Liver (tissue), 9 donors: ENCODE data around the genes PDE6D, ALPP and EFHD1.

GRCh38 chr2:231780552-231781363 is at the start of gene PDE6D:
Gene PDE6D, minus strand, starts transcription at chr2:231781282.
- PRO-cap, 5 experiments: peak in 5 of 5 experiments; most common minus-strand start chr2:231781279 (in 5)
- RAMPAGE, long total RNA, 2 experiments: no peak in any of the 2 experiments
- RRBS: 2% methylated on average over 34 of the region's 72 CpGs

GRCh38 chr2:231796075-231796572 is 9.9 kb downstream of the COPS7B start:
- PRO-cap, 5 experiments: no peak in any of the 5 experiments
- RAMPAGE, long total RNA, 2 experiments: no peak in any of the 2 experiments
- RRBS: no CpG with 5 or more reads among the region's 7 CpGs

DNA sequence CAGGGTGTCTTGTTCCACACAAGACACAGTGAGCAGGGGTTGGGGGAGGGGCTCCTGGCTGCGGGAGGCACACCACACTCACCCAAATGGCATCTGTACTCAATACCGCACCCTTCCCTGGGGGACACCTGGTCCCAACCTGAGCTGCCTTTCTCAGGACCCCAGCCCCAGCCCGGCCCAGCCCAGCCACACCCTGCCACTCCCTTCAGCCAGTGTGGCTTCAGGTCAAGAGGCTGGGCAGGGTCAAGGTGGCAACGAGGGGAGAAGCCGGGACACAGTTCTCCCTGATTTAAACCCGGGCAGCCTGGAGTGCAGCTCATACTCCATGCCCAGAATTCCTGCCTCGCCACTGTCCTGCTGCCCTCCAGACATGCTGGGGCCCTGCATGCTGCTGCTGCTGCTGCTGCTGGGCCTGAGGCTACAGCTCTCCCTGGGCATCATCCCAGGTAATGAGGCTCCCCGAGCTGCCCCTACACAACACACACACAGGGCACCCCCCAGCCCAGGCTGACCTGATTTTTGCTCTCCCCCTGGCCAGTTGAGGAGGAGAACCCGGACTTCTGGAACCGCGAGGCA is at the start of gene ALPP:
Gene ALPP, plus strand, starts transcription at position 319 of the 576 bp plus-strand sequence.
- PRO-cap, 5 experiments: no peak in any of the 5 experiments
- RAMPAGE, long total RNA, 2 experiments: no peak in any of the 2 experiments
- RRBS: 50% methylated on average over 1 of the region's 11 CpGs

DNA sequence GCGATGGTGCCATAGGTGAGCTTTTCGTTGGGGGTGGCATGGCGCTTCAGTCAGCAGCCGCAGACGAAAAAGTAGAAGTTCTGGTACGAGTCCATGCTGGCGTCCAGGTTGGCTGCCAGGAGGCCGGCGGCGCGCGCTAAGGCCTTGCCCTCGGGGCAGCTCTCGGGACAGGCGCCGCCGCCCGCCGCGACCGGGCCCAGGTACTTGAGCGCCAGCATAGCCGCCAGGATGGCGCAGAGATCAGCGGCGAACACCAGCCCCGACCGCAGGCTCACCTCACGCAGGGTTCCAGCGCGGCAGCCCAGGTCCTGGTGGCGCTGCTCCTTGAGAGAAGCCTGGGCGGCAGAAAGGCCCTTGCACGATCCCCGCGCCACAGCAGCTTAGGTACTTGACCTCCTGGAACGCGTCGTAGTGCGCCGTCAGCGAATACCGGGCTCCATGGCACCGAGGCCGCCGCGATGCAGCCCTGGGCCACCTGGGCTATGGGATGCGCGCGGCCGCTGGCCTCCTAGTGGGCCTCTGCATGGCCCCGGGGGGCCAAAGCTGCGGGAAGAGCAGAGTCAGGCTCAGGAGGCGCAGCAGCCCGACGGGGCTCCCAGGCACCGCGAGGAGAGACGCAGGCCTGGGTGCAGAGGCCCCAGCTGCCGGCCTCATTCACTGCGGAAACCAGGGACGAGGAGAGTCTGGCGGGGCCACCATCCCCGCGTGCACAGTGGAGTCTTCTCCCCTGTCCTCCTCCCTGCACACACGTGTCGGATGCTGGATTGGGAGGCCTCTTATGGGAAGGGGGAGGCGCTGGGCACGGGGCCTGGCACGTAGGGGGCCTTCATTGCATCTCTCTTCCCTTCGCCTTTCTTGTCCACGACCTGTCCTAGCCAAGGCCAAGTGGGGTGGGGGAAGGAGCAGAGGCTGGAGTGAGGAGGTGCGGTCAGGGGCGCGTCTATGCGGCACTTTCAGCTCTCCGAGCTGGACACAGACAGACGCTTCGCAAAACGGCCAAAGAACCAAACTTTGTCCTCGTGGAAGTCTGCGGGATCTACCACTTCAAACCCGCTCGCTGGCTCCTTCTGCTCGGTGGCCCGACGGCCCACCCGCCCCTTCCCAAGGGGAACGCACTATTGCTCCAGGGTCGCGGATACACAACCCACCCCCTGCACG is 13.1 kb downstream of the ALPG start:
- PRO-cap, 5 experiments: no peak in any of the 5 experiments
- RAMPAGE, long total RNA, 2 experiments: no peak in any of the 2 experiments
- RRBS: 8% methylated on average over 16 of the region's 92 CpGs

- PRO-cap, 5 experiments: no peak in any of the 5 experiments
- RAMPAGE, long total RNA, 2 experiments: no peak in any of the 2 experiments
- RRBS: 11% methylated on average over 7 of the region's 65 CpGs
Observed at GRCh38 chr2:232485436-232486093, 2.1 kb downstream of the ECEL1 start.

GRCh38 chr2:232633388-232634398 is at the start of gene EFHD1:
Gene EFHD1, plus strand, starts transcription at chr2:232633604.
- PRO-cap, 5 experiments: peak in 5 of 5 experiments; most common plus-strand start chr2:232633604 (in 2); most common minus-strand start chr2:232633493 (in 5)
- RAMPAGE, long total RNA, 2 experiments: no peak in any of the 2 experiments
- RRBS: 4% methylated on average over 53 of the region's 110 CpGs

- PRO-cap, 5 experiments: peak in 1 of 5 experiments; most common plus-strand start chr2:232635040 (in 1); most common minus-strand start chr2:232634919 (in 1)
- RAMPAGE, long total RNA, 2 experiments: no peak in any of the 2 experiments
- RRBS: 9% methylated on average over 11 of the region's 48 CpGs
Observed at GRCh38 chr2:232634399-232635276, 1.2 kb downstream of the EFHD1 start.

DNA sequence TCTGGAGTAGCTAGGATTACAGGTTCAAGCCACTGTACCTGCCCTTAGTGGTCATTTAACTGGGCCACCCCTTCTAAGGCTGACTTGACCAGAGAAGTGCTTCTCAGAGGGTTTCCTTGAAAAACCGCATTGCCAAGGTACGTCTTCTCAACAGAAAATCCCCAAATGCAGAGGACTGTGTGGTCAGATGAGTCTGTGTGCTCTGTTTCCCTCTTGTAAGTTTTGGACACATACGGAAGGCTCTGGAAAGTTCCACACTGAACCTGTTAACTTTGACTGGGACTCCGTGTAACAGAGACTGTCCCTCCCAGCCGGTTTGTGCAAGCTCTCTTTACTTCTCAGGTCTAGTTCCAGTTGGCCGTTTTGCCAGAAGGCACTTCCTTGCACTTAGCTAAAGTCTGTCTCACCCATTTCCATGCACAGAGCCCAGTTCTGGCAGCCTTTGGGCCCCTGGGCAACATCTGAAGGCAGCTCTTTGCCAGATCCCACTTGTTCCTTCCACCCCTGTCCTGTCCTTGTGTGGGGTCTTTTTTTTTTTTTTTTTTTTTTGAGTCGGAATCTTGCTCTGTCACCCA is 22.0 kb downstream of the EFHD1 start:
- PRO-cap, 5 experiments: peak in 5 of 5 experiments; most common plus-strand start position 347 of the sequence (in 5); most common minus-strand start position 224 of the sequence (in 5)
- RAMPAGE, long total RNA, 2 experiments: no peak in any of the 2 experiments
- RRBS: no CpG with 5 or more reads among the region's 7 CpGs

DNA sequence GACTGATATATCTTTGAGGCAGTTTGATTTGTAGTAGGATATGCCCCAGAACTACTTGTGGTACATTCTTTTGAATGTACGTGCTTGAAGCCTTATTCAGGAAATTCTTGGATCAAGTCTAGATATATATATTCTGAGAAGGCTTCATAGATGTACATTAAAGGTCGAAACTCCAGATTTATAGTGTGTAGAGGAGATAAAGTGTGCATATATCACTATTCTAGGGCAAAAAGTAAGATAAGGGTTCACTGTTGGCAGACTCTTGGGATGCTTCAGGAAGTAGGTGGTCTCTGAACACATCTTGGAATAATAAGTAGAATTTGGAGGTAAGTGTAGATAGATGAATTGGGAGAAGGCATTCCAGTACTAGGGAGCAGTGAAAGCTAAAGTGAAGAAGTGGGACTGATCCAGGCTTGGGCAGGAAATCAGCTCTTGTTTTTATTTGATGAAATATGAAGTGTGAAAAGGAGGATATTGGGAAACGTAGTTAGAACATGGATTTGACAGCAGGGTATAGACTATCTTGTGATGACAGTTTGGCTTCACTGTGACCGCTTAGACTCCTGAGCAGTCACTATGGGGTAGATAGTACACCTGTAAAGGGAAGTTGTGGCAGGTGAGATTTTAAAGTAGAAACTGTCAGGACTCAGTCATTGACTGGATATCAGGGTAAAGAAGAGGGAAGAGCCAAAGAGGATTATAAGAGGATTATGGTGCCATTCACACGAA is 16.5 kb upstream of the KCNJ13 start:
- PRO-cap, 5 experiments: no peak in any of the 5 experiments
- RAMPAGE, long total RNA, 2 experiments: no peak in any of the 2 experiments
- RRBS: no CpG with 5 or more reads among the region's 5 CpGs

GRCh38 chr2:232819765-232820031 is 43.3 kb upstream of the KCNJ13 start:
- PRO-cap, 5 experiments: no peak in any of the 5 experiments
- RAMPAGE, long total RNA, 2 experiments: no peak in any of the 2 experiments
- RRBS: no CpG with 5 or more reads among the region's 7 CpGs

DNA sequence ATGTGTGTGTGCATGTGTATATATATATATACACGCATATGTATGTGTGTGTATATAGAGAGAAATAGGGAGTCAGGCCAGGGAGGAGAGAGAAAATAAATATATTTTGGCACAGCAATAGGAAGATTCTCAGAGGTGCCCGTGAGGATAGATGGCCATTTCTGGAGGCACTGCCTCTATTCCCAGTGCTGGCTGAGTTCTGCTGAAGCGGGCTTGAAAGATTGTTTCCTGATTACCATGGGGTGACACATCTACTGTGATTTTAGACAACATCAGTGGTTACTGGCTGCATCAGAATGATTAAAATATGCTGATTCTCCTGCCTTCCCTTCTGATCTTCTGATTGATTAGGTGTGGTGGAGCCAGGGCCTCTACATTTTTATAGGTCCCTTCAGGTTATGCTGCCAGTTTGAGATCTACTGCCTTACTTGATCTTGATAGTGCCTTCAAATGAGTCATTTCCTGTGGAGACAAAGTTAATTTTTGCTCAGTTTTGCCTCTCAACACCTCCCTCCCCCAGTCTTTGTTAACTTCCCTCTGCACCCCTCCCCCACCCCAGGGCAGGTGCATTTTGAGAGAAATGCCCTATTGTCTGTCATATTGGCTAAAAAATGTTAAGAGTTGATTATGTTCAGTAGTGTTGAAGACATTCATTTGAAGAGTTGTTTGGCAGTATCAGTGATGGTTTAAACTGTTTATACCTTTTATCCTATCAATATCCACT is 31.6 kb upstream of the SNORC start:
- PRO-cap, 5 experiments: no peak in any of the 5 experiments
- RAMPAGE, long total RNA, 2 experiments: no peak in any of the 2 experiments
- RRBS: no CpG with 5 or more reads among the region's 3 CpGs

DNA sequence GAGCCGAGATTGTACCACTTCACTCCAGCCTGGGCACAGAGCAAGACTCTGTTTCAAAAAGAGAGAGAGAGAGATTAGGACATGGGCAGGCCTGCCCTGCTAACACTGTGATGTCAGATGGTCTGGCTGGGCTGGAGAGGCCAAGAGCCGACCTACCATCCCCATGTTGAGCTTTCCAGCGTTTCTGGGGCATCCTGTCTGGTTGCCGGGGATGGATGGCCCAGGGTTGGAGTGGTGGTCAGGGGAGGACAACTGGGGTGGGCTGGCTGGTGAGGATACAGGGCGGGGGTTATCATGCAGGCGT is 5.2 kb downstream of the SNORC start:
- PRO-cap, 5 experiments: no peak in any of the 5 experiments
- RAMPAGE, long total RNA, 2 experiments: no peak in any of the 2 experiments
- RRBS: no CpG with 5 or more reads among the region's 6 CpGs

- PRO-cap, 5 experiments: no peak in any of the 5 experiments
- RAMPAGE, long total RNA, 2 experiments: no peak in any of the 2 experiments
- RRBS: 25% methylated on average over 53 of the region's 81 CpGs
Observed at GRCh38 chr2:232928057-232928622, 58.1 kb downstream of the SNORC start.

GRCh38 chr2:233061068-233061856 is 1.1 kb downstream of the INPP5D start:
- PRO-cap, 5 experiments: no peak in any of the 5 experiments
- RAMPAGE, long total RNA, 2 experiments: no peak in any of the 2 experiments
- RRBS: no CpG with 5 or more reads among the region's 12 CpGs

GRCh38 chr2:233152214-233153607 is 92.6 kb downstream of the INPP5D start:
- PRO-cap, 5 experiments: no peak in any of the 5 experiments
- RAMPAGE, long total RNA, 2 experiments: no peak in any of the 2 experiments
- RRBS: no CpG with 5 or more reads among the region's 27 CpGs

DNA sequence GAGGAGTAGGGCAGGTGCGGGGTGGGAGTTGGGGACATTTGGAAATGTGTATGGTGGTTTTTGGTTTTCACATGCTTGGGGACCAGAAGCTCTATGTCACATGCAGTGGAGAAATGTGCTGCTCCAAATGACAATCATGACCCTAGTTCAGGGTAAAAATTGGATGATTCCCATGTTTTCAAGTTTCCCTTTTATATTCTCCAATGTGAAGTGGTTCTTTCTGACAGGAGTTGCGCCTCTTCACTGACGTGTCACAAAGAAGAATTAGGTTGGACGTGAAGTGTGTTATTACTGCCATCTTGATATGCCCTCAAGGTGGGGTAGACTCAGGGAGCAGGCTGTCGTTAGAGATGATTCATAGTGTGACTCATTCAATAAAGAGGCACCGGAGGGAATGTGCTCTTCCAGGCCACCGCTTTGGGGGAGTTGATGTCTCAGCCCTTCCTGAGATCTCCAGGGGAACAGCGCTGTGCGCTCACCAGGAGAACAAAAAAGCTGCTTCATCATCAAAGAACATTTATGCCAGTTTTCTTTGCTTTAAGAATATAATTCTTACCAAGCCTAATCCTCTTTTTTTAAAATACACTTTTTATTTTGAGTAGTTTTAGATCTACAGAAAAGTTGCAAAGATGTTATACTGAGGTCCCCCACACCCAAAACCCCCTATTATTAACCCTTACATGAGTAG is 3.6 kb upstream of the DGKD start:
- PRO-cap, 5 experiments: no peak in any of the 5 experiments
- RAMPAGE, long total RNA, 2 experiments: no peak in any of the 2 experiments
- RRBS: no CpG with 5 or more reads among the region's 9 CpGs

GRCh38 chr2:233418487-233419550 is 64.5 kb downstream of the DGKD start:
- PRO-cap, 5 experiments: peak in 1 of 5 experiments; most common plus-strand start chr2:233419189 (in 1); most common minus-strand start chr2:233418900 (in 1)
- RAMPAGE, long total RNA, 2 experiments: no peak in any of the 2 experiments
- RRBS: no CpG with 5 or more reads among the region's 19 CpGs

- PRO-cap, 5 experiments: no peak in any of the 5 experiments
- RAMPAGE, long total RNA, 2 experiments: no peak in any of the 2 experiments
- RRBS: no CpG with 5 or more reads among the region's 15 CpGs
Observed at GRCh38 chr2:233421988-233422694, 67.8 kb downstream of the DGKD start.

GRCh38 chr2:233428970-233429982 is 75.0 kb downstream of the DGKD start:
- PRO-cap, 5 experiments: no peak in any of the 5 experiments
- RAMPAGE, long total RNA, 2 experiments: no peak in any of the 2 experiments
- RRBS: 94% methylated on average over 5 of the region's 22 CpGs

DNA sequence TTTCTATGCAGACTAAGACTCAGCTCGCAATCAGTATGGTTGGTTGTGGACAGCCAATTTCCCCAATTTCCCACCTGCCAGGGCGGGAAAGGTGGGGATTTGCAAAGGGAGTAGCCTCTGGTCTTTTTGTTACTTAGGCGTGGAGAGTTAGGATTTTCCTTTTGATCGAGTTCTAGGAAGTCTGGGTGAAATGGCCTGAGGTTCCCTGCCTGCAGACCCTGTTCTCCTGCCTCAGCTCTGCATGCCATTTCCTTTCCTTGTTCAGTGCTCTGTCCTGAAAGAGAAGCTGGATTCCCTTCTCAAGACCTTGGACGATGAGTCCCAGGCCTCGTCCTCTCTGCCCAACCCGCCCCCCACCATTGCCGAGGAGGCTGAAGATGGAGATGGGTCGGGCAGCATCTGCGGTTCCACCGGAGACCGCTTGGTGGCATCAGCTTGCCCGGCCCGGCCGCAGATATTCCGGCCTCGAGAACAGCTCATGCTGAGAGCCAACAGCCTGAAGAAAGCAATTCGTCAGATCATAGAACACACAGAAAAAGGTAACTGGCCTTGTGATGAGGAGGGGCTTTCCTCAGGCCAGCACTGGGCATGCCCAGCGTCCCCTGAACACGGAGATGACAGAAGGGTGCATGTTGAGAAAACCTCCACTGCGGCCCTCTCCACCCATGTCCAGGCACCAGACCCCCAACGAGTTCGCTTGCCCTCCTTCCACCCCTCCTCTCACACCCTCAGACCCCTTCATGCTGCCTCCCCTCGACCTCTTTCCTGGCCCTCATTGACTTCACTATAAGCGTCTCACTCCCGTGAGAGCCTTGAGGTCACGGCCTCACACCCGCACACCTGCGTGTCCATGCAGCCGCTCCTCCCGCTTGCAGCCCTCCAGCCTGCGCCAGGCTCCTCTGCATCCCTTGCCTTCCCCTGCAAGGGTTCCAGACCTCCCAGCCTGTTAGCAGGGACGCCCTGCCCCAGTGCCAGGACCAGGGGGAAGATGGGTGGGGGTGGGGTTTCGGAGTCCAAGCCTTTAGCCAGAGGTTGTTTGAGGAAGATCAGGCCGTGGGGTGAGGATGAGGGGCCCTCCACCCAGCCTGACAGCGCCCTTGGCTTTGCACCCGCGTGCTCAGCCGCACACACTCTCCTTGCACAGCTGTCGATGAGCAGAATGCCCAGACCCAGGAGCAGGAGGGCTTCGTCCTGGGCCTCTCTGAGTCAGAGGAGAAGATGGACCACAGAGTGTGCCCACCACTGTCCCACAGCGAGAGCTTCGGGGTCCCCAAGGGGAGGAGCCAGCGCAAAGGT is 95.0 kb downstream of the DGKD start:
- PRO-cap, 5 experiments: no peak in any of the 5 experiments
- RAMPAGE, long total RNA, 2 experiments: no peak in any of the 2 experiments
- RRBS: no CpG with 5 or more reads among the region's 44 CpGs